Measurements from ENCODE around the gene GSPT1.

DNA sequence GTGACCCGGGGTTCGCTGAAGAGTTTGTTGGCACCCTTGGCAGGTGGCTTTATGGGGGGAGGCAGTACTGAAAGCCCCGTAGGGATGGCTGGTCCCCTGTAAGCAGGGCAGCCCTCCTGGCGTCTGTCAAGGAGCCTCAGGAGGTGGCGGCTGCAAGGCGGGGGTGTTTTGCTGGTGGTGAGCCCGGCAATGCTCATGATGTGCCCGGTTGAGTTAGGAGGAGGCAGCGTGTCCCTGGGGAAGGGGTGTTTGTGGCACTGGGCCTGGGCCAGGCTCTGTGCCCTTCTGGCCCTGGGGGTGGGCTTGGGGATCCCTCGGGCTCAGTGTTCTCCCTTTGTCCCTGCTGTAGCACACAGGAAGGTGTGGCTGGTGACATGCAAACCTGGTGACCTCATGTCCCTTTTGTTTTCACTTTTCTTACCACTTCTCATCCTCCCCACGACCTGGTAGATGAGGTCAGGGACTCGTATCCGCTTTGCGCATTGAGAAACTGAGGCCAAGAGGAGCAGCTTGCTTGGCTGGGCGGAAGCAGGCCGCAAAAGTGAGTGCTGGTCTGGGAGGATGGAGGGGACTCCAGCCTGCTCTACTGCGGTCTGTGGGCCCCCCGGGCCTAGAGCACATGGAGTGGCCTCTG, 2.0 kb downstream of the SNN start:
- PRO-cap = bidirectional peak, plus-strand start at position 482 of the sequence, minus-strand start at position 345 of the sequence

GRCh38 chr16:11682385-11683489, 14.5 kb downstream of the SNN start:
- PRO-cap = no peak

DNA sequence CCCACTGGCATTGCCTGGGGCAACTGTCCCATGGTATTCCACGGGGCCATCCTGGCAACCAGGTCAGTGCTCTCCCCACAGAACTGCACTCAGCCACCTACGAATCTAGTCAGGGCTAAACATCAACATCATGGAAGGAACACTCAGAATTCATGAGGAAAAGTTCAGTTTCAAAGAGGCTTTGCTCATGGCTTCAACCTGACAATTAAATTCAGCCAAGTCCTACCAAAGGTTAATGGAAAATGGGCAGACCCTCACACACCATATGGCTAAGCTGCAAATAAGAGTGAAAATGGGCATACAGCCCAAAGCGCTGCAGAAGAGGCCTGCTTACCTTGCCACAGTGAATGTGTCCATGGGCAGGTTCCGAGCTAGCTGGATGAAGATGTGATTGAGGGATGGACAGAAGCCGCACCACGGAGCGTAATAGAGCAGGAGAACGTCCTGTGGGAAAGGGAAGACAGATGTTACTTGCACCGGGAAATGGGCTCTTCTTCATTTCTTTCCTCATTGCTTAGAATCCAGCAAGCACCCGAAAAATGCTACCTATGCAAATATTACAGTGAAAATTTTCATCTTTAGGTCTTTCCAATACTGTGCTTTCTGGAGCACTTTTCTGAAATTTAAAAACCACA, 19.4 kb downstream of the SNN start:
- PRO-cap = no peak

- PRO-cap = no peak
These were observed 20.0 kb downstream of the SNN start for GRCh38 chr16:11688158-11688833.

GRCh38 chr16:11706180-11707124, 36.2 kb downstream of the TXNDC11 start:
- PRO-cap = no peak

GRCh38 chr16:11781598-11782043, 15.4 kb downstream of the ZC3H7A start:
- PRO-cap = no peak

GRCh38 chr16:11793482-11794265, 3.4 kb downstream of the ZC3H7A start:
- PRO-cap = no peak

GRCh38 chr16:11795850-11796344, 1.2 kb downstream of the ZC3H7A start:
- PRO-cap = unidirectional peak, plus-strand start at chr16:11796270

GRCh38 chr16:11896315-11897037, 19.3 kb downstream of the GSPT1 start:
- PRO-cap = no peak

DNA sequence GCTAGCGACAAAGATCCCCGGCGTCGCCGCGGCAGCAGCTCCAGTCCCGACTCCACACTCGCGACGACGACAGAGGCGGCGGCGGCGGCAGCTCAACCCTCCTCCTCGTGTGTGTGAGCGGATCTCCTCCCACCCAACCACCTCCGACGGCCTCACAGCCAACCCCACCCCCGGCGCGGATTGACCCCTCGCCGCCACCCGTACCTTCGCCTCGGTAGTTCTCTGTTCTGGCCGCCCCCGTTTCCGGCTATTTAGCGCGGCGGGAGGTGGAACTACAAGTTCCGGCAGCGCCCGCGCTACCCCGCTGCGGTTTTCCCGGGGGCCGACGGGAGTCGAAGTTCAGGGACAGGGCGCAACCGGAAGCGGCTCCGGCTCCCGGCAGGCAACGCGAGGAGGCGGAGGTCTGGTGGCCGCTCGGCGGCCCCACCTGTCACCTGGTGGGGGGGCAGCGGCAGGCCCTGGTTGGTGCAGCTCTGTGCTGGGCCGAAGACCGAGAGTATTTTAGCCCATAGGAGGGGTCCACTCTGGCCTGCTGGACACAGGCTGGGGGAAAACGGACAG, at the start of gene GSPT1:
Gene GSPT1 (minus strand): TSS at position 119 of the 561 bp plus-strand sequence.
- PRO-cap = bidirectional peak, plus-strand start at position 381 of the sequence, minus-strand start at position 107 of the sequence

GRCh38 chr16:11994259-11995076, 17.9 kb downstream of the SNX29 start:
- PRO-cap = no peak

DNA sequence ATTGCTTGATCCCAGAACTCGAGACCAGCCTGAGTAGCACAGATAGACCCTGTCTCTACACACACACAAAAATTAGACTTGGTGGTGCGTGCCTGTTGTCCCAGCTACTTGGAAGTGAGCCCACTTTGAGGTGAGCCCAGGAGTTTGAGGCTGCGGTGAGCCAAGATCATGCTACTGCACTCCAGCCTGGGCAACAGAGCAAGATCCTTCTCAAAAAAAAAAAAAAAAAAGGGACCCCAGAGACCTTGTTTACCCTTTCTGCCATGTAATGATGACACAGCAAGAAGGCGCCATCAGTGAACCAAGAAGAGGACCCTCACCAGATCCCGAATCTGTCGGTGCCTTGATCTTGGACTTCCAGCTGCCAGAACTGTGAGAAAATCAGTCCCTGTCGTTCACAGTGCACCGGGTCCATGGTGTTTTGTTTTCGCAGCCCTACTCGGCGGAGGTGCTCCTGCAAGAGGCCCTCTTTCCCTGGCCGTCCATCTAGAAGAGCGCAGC, 115.1 kb downstream of the SNX29 start:
- PRO-cap = no peak

- PRO-cap = no peak
These were observed 225.6 kb downstream of the SNX29 start for GRCh38 chr16:12202183-12202574.

GRCh38 chr16:12459249-12459932, 344.3 kb downstream of the CPPED1 start:
- PRO-cap = no peak

DNA sequence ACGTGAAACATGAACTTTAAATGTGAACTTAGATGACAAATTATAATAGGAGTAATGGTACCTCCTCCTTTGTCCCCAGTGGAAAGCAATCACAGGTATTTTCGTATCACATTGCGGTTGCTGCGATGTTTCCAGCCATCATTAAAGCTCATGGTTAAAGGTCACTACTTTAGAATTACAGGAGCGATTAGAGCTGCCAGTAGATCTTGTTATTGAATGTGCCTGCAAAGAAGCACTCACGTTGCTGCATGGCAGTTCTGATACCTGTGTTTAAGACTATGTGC, 301.0 kb downstream of the CPPED1 start:
- PRO-cap = no peak

DNA sequence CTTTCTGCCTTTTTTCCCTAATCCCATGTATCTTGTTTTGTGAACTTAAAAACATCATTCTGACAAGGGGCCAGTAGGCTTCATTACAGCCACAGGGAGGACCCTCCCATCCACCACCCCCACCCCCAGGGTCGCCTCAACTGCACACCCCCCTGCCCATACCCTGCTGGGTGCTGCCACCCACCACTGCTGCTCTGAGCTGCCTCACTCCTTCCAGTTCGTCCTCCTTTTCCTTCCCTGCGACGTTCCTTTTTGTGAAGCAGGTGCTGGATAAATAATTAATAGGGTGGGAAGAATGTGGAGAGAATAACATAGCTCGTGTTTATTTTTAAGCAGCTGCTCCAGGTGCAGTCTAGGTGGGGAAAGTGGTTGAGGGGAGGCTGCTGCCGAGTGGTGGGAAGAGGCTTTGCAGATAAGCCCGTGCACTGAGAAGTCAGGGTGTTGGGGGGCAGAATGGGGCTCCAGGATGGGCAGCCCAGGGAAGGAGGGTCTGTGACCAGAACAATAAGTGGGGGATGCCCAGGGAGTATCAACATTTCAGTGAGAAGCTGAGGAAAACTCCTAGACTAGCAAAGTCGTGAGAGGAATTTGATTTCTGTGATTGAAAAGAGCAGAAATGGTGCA, 300.6 kb downstream of the CPPED1 start:
- PRO-cap = no peak

- PRO-cap = no peak
These were observed 1.7 kb upstream of the SHISA9 start for GRCh38 chr16:12899663-12900110.

DNA sequence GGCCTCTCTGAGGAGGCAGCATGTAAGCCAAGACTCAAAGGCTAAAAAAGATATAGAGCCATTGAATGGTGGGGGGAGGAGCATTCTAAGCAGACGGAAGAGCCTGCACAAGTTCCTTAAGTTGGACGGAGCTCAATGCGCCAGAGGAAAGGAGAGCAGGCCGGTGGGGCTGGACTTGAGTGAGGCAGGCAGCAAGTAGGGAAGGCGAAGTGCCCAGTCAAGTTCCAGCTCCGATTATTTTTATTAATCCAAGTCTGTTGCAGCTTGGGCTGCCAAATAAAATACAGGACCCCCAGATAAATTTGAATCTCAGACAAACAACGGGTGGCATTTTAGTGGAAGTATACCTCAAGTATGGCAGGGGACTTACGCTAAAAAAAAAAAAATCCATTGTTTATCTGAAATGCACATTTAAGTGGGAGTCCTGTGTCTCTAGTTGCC, 160.4 kb downstream of the SHISA9 start:
- PRO-cap = no peak

- PRO-cap = no peak
These were observed 21.8 kb upstream of the ERCC4 start for GRCh38 chr16:13898023-13898696.

- PRO-cap = no peak
These were observed 15.5 kb downstream of the ERCC4 start for GRCh38 chr16:13935450-13935940.

Measured in colic lymph node (tissue), 1 donor.